ENCODE data around the genes APPL1 and PDE12.

DNA sequence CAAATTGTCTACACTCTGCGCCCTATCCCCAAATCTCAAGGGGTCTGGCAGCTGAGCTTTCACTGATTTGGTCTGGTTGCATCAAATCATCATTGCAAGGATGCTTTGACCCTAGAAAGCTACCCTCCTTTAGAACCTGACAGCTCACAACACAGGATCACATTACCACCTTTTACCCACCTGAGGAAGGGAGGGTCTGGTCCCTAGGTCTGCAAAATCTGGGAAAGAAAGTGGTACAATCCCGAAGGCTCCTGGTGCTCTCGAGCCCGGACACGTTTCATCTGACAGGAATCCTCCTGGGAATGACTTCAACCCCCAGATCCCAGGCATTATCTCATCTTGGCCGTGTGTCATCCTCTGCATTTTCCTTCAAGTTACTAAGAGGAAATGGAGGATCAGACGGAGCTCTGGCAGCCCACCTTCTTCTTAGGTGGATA, 37.9 kb upstream of the ARHGEF3 start:
- PRO-cap, result no peak

DNA sequence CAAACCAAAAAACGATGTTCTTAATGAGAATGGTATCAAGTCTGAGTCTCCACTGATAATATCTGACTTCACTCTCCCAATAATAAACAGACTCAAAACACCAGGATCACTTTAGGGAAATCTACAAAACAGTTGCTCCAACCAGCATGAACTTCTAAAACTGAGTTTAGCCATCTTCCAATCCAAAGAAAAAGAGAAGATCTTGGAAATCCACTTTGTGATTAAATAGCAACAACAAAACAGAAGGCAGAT, 113.8 kb upstream of the ARHGEF3 start:
- PRO-cap, result no peak

GRCh38 chr3:56918086-56918763, 116.5 kb upstream of the ARHGEF3 start:
- PRO-cap, result no peak

GRCh38 chr3:56956317-56956801, 104.1 kb upstream of the SPATA12 start:
- PRO-cap, result unidirectional peak, minus-strand start at chr3:56956534

- PRO-cap, result no peak
Measured at GRCh38 chr3:56962203-56962751, 98.2 kb upstream of the SPATA12 start.

DNA sequence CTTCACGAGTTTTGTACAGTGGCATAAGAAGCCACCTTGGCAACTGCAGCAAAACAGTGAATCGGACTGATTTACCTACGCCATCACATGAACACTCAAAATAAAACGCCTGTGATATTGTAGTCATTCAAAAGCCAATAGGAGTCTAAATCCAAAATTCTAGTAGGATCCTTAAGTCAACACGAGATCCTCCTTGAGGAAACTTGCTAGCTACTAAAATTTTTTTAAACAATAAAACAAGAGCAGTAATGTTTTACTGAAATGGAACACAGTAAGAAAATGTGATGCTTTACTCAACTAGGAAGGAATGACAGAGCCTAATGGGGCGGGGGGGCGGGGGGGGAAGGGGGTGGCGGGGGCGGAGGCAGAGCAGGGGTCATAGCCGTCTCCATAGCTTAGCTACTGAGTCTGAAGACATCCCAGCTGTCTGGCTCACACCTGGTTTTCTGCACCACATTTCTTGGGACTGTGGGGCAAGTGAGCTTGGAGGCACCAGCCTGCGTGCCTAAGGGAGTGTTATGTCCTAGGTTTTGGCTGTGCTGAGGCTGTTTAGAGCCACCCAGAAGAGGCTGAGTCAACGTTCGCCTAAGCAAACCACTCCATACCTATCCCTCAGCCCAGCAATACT, 1.6 kb downstream of the IL17RD start:
- PRO-cap, result no peak

- PRO-cap, result bidirectional peak, plus-strand start at chr3:57227741, minus-strand start at chr3:57227614
Measured at GRCh38 chr3:57227463-57228268, at the start of gene APPL1. TSS of gene APPL1 (plus strand) at chr3:57227729.

DNA sequence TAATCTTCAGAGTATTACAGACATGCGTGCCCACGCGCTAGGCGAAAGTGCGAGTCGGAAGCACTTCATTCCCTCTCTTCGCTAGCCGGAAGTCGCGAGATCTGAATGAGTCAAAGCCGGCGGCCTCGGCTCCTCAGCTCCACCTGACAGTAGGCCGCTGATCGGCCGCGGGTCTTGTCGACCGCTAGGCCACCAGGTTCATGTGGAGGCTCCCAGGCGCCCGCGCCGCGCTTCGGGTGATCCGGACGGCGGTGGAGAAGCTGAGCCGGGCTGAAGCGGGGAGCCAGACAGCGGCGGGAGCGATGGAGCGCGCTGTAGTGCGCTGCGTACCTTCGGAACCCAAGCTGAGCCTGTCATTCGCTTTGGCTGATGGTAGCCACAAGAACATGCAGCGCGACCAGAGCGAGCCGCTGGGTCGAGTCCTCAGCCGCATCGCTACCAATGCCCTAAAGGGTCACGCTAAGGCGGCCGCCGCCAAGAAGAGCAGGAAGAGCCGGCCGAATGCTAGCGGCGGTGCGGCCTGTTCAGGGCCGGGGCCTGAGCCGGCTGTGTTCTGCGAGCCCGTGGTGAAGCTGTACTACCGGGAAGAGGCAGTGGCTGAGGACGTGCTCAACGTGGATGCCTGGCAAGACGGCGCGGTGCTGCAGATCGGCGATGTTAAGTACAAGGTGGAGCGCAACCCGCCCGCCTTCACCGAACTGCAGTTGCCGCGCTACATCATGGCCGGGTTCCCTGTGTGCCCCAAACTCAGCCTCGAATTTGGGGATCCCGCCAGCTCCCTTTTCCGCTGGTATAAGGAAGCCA, at the start of gene PDE12:
TSS of gene PDE12 (plus strand) at position 95 of the 804 bp plus-strand sequence.
- PRO-cap, result bidirectional peak, plus-strand start at position 142 of the sequence, minus-strand start outside the sequence

GRCh38 chr3:57691837-57692738, 789 bp downstream of the DENND6A start:
- PRO-cap, result bidirectional peak, plus-strand start at chr3:57692672, minus-strand start at chr3:57692410

DNA sequence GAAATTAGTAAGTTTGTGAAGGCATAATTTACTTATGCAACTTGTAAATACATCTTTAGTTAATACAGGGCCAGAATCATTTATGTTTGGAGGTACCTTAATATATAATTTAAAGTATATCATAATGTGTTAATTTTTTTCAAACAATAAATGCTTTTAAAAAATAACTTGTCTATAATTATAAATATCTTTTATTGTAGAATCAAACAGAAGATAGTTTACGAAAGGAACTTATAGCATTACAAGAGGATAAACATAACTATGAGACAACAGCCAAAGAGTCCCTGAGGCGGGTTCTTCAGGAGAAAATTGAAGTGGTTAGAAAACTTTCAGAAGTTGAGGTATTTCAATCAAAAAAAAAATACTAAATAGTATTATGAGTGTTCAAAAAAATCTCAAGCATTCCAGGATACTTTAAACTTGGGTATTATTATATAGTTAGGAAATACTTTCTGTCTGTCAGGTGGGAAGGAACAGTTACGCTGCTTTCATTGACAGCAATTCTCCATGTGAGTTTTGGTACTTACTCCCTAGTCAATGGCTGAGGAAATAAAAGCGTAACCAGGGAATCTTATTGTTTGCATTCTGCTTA, 104.5 kb downstream of the SLMAP start:
- PRO-cap, result no peak

- PRO-cap, result no peak
Measured at GRCh38 chr3:57969522-57970362, 38.5 kb upstream of the FLNB start.

GRCh38 chr3:58005503-58006104, 2.6 kb upstream of the FLNB start:
- PRO-cap, result no peak

DNA sequence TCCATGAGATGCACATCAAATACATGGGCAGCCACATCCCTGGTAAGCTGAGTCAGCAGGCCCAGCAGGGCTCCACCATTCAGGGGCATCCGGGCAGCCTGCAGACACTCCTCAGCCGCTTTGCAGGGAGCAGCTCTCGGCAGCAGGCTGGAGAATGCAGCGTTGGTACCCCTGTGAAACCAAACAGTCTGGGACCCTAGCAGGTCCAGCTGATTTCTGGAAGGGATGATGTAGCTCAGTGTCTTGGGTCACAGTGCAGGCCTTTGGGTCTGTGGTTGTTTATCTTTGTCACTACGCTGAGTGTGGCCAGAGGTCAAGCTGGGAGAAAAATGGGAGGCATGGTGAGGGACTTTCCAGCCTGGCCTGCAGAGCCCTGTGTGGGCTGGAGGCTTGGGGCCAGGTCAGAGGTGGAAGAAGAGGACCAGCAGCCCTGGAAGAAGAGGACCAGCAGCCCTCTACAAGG, 67.2 kb downstream of the DNASE1L3 start:
- PRO-cap, result no peak

- PRO-cap, result no peak
Measured at GRCh38 chr3:58241603-58242200, 4.1 kb downstream of the ABHD6 start.

- PRO-cap, result no peak
Measured at GRCh38 chr3:58249509-58250731, 12.3 kb downstream of the ABHD6 start.

- PRO-cap, result no peak
Measured at GRCh38 chr3:58388478-58389079, 45.1 kb downstream of the PDHB start.

GRCh38 chr3:58424345-58425174, 9.1 kb downstream of the PDHB start:
- PRO-cap, result no peak

DNA sequence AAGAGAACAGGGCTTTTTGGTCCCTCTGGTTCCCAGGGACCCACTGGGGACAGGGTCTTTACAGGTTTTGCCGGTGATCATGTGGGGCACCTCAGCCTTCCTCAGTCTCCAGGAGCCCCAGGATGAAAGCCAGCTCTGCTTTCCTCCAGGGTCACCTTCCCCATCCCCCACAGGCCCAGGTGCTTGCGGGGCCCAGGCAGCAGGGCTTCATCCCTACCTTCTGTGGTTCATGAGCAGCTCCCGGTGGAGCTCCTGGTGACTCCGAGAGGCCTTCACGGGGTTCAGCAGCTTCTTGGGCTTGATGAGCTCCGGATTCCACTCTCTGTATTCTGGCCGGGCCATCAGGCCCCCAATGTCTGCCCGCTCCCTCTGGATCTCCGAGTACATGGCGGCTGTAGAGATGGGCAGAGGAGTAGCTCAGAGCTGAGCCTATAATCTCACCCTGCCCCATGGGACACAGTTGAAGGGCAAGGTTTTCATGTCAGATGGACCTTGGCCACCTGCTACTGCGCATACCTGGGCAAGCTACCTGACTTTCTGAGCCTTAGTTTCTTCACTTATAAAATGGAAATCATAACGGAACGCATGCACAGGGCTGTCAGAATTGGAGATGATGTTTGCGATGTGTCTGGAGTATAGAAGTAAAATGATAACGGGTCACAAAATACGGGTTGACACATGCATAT, 7.6 kb downstream of the FAM107A start:
- PRO-cap, result no peak

- PRO-cap, result no peak
Measured at GRCh38 chr3:58671226-58671689, 4.7 kb upstream of the FAM3D start.

DNA sequence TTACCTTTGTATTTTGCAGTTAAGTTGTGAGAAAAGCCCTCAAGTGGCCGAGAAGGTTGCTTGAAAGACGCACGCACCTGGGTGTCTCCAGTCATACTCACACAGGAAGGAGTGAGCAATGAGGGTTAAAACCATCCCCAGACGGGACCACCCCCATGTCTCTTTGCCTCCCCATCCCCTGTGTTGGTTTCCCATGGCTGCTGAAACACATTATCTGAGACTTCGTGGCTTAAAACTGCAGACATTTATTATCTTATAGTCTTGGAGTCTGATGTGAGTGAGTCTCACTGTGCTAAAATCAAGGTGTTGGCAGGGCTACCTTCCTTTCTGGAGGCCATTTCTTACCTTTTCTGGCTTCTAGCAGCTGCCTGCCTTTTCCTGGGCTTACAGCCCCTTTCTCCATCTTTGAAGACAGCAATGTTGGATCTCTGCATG, 376.2 kb upstream of the CFAP20DC start:
- PRO-cap, result no peak

Data from bronchus (tissue), 1 donor.